SK-MEL-5 (cell line): ENCODE data around the genes GATA6, NPC1 and LAMA3.

DNA sequence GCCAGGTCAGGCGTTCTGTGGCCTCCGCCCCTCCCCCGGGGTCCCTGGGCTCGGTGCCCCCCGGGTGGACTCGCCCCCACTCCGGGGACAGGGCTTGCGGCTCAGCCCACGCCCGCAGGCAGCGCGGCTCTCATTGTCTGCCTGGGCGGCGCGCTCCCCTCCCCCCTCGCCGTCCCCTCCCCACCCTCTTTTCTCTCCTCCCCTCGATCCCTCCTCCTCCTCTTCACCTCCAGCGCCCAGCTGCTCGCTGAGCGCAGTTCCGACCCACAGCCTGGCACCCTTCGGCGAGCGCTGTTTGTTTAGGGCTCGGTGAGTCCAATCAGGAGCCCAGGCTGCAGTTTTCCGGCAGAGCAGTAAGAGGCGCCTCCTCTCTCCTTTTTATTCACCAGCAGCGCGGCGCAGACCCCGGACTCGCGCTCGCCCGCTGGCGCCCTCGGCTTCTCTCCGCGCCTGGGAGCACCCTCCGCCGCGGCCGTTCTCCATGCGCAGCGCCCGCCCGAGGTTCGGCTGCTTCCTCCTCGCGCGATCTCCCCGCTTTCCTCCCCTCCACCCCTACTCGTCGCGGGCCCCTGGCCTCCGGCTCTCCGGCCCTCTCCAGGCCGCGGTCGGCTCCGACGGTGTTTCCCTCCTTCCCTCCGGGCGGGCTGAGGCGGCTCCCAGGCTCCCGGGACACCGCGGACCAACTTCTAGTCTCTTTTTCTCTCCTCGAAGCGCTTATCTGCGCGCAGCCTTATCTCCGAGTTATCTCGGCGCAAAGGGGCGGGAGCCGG lies at the start of gene GATA6:
TSS of gene GATA6 (plus strand) at position 408 of the 770 bp plus-strand sequence.
RAMPAGE:
- cytosol, long total RNA = no peak
- long total RNA = no peak
- nucleus, long total RNA = no peak

RAMPAGE:
- cytosol, long total RNA = no peak
- long total RNA = no peak
- nucleus, long total RNA = no peak
Measured at GRCh38 chr18:22188125-22188541, 18.7 kb downstream of the GATA6 start.

RAMPAGE:
- cytosol, long total RNA = no peak
- long total RNA = no peak
- nucleus, long total RNA = no peak
Measured at GRCh38 chr18:22200518-22201402, 31.4 kb downstream of the GATA6 start.

DNA sequence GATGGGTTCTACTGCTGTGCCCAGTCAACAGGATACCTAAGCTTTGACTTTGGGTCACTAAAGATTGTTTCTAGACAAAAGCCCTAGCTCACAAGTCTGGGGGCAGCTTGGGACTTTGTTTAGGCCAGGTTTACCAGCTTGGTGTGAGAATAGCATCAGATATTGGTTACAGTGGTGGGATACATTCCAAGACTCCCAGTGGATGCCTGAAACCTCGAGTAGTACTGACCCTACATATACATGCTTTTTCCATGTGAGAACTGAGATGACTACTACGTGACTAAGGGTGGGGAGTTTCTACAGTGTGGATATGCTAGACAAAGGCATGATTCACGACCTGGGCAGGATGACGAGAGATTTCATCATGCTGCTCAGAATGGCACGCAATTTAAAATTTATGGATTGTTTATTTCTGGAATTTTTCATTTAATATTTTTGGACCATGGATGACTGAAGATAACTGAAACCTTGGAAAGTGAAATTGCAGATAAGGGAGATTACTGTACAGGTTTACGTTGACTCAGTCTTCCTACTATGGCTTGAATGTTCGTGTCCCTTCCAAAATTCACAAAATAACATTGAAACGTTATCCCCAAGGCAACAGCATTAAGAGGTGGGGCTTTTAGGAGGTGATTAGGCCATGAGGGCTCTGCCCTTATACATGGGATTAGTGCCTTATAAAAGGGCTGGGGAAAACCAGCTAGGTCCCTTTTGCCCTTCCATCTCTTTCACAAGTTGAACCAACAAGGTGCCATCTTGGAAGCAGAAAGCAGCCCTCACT lies 50.2 kb upstream of the CTAGE1 start:
RAMPAGE:
- cytosol, long total RNA = no peak
- long total RNA = no peak
- nucleus, long total RNA = no peak

DNA sequence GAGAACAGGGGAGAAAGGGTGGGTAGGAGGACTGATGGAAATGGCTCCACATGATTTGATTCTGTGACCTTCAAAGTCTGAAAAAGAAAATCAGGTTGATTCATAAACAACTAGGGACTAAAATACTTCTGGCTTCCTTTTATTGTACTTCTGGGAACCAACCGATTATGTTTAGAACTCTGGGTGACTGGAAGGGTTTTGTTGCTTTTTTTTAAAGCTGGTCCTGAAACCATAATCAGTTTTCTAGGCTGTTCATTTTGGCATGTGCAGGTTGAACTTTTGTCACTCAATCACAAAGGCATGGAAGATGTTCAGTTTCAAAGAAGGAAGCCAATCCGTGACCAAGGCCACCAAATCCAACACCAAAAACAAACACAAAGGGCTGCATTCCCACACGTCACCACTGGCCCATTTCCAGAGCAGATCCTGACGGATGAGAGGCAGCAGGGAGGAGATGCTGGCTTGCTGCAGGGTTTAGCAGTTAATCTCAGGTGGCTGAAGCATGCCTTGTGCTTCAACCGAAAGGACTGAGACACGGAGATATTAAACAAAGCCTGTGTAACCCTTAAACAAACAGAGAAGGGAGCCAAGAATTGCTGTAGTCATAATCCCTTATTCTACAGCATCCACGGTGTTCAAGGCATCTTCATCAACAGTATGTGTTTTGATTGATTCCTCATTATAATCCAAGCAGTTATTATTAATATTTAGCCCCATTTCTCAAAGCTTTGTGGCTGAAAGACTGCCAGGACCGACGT lies 191.9 kb upstream of the CTAGE1 start:
RAMPAGE:
- cytosol, long total RNA = no peak
- long total RNA = no peak
- nucleus, long total RNA = no peak

DNA sequence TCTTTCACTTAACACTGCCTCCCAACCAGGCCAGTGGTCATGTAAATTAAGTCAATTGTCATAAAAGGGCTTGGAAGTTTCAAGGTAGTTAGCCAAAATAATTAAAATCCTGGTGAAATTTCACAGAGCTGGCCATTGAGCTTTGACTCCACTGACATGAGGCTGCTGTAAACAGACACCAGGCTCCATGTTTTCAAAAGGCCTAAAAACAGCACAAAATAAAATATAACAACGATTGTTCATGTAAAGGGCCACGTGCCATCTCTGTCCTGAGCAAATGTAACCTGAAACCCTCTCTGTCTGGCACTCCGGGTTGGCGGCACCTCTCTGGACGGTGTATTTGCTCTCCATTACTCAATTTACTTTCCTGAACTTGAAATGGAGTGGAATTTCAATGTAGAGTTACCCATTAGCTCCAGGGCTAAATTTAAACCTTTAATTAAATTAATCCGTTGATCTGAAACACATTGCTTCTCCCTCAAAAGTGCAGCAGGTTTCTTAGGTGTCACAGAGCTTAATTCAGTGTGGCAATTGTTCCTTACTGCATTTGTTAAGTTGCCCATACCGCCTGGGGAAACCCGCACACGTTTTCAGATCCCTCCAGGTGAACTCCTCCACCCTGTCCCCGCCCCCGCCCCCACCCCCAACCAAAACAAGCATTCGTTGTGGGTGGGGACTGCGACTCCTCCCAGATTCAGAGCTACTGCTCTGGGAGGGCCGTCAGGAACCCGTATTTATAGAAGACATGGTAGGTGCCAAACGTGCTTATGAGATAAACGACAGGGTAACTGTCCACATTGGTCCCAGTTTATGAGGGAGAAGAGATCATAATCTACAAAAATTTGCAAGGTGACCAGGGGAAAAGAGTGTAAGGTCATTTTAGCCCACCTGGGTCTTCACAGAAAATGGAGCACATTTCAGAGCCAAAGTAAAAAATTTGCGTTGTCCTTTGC lies 1.2 kb upstream of the CABLES1 start:
RAMPAGE:
- cytosol, long total RNA = no peak
- long total RNA = no peak
- nucleus, long total RNA = start-site peak on the plus strand centred at position 852 of the sequence, 329 bp wide, 27 and 5 reads in 2 replicates

DNA sequence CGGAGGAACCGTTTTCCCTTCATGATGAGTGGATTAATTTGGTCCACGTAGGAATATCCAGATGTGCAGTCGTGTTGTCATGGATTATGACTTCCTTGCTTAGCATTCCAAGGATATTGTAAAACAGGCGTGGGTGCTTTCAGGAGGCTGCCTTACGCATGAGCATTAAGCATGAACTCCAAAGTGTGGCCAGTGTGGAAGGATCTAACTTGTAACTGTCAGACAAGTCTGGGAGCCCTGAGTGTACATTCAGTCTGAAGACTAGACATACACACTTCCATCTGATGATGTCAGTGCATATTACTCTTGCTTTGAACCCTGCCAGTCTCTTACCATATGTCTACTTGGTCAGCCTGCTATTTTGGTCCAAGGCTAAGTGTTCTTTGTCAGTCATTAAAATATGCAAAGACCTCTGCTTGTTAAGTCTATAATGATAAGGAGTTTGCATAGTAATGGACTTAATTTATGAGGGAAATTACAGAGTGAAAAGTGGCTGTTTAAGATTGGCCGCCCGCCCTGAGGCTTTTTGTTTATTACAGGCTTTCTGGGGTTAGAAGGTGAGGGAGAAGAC lies 48.2 kb downstream of the CABLES1 start:
RAMPAGE:
- cytosol, long total RNA = no peak
- long total RNA = no peak
- nucleus, long total RNA = no peak

DNA sequence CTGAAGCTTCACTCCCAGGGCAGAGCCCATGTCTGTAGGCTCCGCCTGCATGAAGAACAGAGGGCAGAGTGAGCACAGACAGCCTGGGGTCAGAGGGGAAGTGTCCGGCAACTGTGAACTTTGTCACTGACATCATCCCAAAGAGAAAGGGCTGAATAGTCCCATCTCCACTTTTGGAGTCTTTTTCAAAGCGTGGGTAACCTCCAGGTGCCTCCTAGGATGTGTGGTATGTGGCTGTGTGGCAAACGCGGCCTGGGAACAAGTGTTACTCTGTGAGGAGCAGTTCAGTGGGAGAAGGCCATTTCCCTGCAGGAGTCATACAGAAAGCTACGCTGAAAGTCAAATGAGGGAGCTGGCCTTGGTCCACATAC lies 54.5 kb downstream of the CABLES1 start:
RAMPAGE:
- cytosol, long total RNA = no peak
- long total RNA = no peak
- nucleus, long total RNA = no peak

RAMPAGE:
- cytosol, long total RNA = no peak
- long total RNA = no peak
- nucleus, long total RNA = no peak
Measured at GRCh38 chr18:23227265-23227722, 92.0 kb downstream of the CABLES1 start.

RAMPAGE:
- cytosol, long total RNA = no peak
- long total RNA = no peak
- nucleus, long total RNA = no peak
Measured at GRCh38 chr18:23474497-23475163, 21.5 kb downstream of the RIOK3 start.

DNA sequence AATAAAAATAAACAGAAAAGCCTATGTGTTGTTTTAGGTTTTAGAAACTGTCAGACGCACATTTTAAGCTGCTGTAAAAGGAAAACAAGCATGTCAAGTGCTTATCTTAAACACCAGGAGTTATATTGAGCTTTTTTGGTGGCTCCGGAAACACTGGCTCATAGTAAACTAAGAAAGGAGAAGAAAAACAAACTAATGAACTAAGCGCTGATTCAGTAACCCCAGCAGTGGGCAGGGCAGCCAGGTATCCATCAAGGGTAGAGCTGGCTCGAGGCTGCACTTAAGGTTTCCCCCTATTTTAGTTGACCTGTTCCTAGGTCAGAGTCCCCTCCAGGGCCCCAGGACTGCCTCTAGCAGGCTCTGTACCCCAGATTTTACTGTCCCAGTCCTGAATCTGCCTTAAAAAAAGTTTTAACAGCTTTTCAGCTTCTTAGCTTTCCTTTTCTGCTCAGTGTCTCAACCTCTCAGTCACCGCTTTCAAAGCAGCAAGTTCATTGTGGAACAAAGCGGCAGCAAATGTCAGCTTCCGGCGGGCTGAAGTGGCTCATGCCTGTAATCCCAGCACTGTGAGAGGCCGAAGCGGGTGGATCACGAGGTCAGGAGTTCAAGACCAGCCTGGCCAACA lies 15.3 kb upstream of the RMC1 start:
RAMPAGE:
- cytosol, long total RNA = no peak
- long total RNA = no peak
- nucleus, long total RNA = no peak

DNA sequence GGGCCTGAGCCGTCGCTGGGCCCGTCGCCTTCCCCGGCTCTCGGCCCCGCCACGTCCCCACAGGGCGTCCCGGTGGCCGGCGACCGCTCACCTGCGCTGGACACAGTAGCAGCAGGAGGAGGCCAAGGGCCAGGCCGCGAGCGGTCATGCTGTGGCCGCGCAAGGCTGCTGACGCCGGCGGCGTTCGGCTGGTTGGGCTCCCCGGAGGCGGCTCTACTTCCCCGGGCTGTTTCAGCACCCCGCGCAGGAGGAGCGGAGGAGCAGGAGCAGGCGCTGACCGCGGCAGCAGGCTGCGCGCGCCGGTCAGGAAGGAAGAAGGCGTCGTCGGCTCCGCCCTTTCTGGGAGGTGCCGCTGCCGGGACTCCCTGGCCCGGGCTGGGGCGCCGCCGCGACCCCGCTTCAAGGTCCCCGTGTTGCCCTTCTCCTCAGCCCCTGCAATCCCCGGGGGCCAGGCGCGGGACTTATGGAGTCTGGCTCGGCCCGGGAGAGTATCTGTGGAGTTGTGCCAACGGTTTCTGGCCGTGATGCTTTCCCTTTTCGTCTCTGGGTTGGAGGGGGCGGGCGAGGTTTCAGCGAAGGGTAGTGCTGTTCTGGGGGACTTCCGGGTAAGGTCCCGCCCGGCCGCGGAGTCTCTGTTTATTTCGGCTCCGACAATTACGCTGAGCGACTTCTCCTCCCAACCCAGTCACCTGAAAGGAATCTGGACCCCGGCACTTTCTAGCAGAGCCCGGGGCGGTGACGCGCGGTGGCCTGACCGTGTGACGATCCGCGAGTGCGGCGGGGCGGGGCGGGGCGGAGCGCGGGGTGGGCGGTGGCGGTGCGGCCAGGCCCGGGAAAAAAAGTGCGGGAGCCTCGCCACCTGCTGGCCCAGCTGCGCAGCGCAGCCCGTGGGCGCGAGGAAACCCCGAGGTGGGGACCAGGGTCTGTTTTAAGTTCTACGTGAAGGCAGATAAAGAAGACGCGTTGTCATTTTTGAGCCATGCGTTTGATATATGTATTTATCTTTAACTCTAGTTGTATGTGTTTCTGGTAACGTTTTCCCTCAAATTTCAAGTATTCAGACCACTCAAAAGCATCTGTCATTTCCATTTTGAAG lies at the start of gene NPC1:
TSS of gene NPC1 (minus strand) at position 311 of the 1,096 bp plus-strand sequence.
RAMPAGE:
- cytosol, long total RNA = no peak
- long total RNA = no peak
- nucleus, long total RNA = no peak

GRCh38 chr18:23588723-23589611 lies 2.7 kb upstream of the NPC1 start:
RAMPAGE:
- cytosol, long total RNA = no peak
- long total RNA = no peak
- nucleus, long total RNA = no peak

DNA sequence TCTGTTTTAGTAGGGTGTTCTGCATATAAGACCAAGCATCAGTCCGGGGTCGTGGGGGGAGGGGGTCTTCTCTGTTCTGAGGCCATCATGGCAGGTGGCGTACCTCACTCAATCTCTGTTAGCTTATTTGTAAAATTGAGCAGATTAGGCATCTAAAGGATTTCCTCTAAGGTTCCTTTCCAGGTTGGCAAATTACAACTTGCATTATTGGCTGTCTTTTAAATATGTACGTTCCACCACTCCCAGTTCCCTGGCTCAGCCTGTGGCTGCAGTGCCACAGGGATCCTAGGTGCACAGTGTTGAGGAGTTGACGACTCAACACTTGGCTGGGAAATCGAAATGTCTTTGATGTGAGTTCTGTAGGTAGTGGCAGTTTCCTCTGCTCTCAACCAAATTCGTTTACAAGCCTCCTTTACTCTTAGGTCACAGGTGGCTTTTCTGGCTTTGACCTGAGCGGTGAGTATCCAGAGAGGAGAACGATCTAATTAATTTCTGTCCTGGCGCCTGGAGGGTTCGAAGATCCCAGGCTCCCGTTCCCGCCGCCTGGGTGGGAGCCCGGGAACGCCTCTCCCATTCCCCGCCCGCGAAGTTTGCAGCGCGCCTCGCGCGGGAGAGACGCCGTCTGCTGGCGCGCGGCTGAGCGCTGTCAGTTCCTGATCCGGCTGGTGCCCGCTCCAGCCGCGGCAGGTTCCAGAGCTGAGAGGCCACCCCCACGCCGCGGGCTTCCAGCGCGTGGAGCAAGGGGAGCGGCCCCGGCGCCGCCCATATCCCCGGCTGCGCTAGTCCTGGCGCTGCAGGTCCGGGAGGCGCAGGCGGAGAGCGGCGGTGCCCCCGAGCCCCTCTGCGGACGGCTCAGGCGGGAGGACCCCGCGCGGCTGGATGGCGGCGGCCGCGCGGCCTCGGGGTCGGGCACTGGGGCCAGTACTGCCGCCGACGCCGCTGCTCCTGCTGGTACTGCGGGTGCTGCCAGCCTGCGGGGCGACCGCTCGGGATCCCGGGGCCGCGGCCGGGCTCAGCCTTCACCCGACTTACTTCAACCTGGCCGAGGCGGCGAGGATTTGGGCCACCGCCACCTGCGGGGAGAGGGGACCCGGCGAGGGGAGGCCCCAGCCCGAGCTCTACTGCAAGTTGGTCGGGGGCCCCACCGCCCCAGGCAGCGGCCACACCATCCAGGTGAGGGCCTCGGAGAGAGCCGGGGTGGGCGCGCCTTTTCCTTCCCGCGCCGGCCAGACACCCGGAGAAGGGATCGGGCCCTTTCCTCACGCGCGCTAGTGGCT lies at the start of gene LAMA3:
TSS of gene LAMA3 (plus strand) at position 649 of the 1,277 bp plus-strand sequence.
RAMPAGE:
- cytosol, long total RNA = no peak
- long total RNA = no peak
- nucleus, long total RNA = no peak

DNA sequence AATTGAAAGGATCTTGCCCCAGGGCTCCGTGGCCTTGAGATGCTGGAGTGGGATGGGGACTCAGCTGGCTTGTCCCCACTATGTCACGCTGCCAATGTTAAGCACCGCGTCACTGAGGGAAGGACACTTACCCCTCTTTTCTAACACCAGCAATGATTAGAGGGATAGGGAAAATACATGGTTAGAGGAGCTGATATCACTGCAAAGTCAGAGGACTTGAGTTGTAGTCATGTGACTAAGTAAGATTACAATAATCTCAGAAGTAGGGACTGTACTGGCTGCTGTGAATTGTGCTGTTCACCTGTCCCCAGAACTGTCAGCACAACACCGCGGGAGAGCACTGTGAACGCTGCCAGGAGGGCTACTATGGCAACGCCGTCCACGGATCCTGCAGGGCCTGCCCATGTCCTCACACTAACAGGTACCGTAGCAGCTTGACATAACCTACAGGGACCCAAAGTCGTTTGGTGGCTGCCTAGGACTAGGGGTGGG lies 132.9 kb upstream of the TTC39C start:
RAMPAGE:
- cytosol, long total RNA = no peak
- long total RNA = no peak
- nucleus, long total RNA = no peak

RAMPAGE:
- cytosol, long total RNA = no peak
- long total RNA = no peak
- nucleus, long total RNA = no peak
Measured at GRCh38 chr18:23927843-23928346, 86.7 kb upstream of the TTC39C start.

DNA sequence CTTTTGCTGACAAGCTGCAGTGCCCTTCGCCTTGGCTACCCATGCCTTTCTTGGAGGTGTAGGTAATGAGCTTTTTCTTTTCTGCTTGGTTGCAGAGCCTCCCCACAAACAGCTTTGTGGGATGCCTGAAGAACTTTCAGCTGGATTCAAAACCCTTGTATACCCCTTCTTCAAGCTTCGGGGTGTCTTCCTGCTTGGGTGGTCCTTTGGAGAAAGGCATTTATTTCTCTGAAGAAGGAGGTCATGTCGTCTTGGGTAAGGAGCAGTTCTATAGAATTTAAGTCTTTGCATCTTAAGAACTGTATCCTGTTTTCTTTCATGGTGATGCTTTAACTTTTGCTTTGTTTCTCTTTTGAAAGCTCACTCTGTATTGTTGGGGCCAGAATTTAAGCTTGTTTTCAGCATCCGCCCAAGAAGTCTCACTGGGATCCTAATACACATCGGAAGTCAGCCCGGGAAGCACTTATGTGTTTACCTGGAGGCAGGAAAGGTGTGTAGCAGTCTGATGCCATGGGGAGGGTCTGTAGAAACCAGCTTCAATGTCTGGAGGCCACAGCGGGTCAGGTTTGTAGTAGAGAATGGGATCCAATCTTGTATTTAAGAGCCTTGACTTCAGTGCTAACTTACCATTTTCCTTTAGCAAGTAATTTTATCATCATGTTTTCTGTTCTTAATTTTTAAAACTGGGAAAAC lies 64.7 kb upstream of the TTC39C start:
RAMPAGE:
- cytosol, long total RNA = no peak
- long total RNA = no peak
- nucleus, long total RNA = no peak

DNA sequence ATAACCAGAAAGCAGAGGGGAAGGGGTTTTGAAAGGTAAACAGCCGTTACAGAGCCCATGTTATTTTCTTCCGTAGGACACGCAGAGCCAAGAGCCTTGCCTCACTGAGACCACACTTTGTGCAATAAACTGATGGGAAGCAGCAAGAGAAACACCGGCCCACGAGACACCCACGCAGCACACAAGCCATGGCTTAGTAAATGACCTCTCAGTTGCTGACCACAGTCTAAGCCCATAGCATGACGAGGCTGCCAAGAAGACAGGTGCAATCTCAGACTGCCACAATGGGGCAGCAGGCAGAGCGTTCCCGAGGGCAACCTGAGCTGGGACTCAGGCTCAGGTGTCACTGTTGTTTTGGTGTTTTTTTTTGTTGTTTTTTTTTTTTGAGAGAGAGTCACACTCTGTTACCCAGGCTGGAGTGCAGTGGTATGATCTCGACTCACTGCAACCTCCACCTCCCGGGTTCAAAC lies 59.7 kb downstream of the CABYR start:
RAMPAGE:
- cytosol, long total RNA = no peak
- long total RNA = no peak
- nucleus, long total RNA = no peak

DNA sequence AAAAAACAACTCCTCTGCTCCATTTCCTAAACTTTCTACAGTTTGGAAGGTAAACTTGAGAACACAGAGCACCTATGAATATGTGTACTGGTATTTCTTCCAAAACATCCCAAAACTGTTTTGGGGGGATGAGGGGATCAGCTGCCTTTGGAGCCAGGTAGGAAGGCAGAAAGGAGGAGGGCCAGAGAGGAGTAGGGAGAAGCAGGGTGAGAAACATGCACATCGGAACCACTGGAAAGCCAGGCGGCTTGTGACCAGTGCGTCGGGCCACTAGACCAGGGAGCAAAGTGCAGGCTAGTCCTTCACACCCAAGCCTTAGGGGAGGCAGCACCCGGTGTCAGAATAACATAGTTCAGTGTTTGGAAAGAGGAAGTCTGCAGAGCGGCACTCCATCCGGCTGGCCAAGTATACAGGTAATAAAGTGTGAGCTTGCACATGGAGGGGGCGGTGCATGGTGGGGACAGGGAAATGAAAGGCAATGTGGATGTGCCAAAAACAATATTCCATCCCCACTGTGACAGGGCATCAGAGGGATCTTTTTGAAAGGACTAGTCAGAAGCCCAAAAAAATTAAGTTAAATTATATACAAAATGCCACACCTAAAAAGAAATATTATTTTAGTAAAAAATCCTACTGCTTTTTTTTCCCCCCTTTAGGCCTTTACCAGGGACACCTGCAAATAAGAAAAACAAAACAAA lies 69.7 kb downstream of the ZNF521 start:
RAMPAGE:
- cytosol, long total RNA = no peak
- long total RNA = no peak
- nucleus, long total RNA = no peak

GRCh38 chr18:26225331-26225886 lies 836 bp upstream of the TAF4B start:
RAMPAGE:
- cytosol, long total RNA = no peak
- long total RNA = no peak
- nucleus, long total RNA = no peak